Cardiac ventricle fibroblast (primary cell): ENCODE measurements around a stretch of chr2.

GRCh38 chr2:118902702-118903186, 39.2 kb upstream of the MARCO start:
- RAMPAGE, long total RNA = no peak

- RAMPAGE, long total RNA = no peak
These were observed 60.4 kb downstream of the C2orf76 start for GRCh38 chr2:119305830-119307050.

- RAMPAGE, long total RNA = no peak
These were observed 35.8 kb downstream of the SCTR start for GRCh38 chr2:119488263-119489139.

- RAMPAGE, long total RNA = no peak
These were observed 34.7 kb downstream of the SCTR start for GRCh38 chr2:119489533-119490062.

GRCh38 chr2:119491955-119492681, 32.2 kb downstream of the SCTR start:
- RAMPAGE, long total RNA = no peak

GRCh38 chr2:119544725-119545572, 700 bp downstream of the CFAP221 start:
- RAMPAGE, long total RNA = no peak

GRCh38 chr2:119695076-119695485, 16.1 kb downstream of the TMEM177 start:
- RAMPAGE, long total RNA = no peak

DNA sequence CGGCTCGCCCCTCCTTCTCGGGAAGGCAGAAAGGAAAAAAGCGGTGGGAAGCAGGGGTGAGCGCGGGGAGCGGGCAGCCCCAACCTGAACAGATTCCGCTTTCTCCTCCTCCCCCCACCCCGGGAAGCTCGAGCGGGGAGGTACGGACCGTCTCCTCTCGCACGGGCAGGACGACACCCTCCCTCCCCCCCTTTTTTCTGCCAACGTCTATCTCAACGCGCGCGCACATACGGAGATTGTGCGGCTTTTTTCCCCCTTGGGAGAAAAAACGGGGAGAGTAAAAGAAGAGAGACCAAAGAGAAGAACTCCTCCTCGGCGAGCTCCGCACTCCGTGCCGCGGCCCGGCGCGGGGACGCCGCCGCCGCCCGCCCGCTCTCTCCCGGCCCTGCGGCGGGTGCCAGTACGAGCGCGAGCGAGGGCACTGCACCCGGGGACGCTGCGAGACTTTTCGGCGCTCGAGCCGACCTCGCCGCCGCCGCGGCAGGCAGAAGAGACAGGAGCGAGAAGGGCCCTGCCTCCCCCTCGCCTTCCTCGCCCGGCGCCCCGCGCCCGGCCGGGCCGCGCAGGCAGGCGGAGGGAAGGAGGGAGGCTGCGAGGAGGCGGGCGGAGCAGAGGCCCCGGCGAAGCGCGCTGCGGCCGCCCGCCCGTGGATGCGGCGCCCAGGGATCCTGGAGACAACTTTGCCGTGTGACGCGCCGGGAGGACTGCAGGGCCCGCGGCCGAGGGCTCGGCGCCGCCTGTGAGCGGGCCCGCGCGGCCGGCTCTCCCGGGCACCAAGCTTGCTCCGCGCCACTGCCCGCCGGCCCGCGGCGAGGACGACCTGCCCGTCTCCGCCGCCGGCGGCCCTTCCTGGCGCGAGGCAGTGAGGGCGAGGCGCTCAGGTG, 934 bp upstream of the INHBB start:
- RAMPAGE, long total RNA = no peak

- RAMPAGE, long total RNA = no peak
These were observed 3.0 kb downstream of the INHBB start for GRCh38 chr2:120348966-120349337.

DNA sequence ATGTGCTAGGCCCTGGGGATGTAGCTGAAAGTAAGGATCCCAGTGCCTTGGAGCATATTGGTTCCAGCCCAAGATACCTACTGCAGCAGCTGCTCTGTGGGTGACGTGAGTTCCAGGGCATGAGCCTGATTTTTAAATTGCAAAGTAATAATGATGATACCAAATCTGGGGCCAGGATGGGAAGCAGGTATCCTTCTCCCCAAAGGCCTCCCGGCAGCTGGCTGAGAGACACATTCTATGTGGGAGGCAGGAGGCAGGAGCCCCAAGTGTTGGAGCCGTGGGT, 52.2 kb downstream of the INHBB start:
- RAMPAGE, long total RNA = no peak

GRCh38 chr2:120552396-120553283, 183.0 kb upstream of the GLI2 start:
- RAMPAGE, long total RNA = no peak

DNA sequence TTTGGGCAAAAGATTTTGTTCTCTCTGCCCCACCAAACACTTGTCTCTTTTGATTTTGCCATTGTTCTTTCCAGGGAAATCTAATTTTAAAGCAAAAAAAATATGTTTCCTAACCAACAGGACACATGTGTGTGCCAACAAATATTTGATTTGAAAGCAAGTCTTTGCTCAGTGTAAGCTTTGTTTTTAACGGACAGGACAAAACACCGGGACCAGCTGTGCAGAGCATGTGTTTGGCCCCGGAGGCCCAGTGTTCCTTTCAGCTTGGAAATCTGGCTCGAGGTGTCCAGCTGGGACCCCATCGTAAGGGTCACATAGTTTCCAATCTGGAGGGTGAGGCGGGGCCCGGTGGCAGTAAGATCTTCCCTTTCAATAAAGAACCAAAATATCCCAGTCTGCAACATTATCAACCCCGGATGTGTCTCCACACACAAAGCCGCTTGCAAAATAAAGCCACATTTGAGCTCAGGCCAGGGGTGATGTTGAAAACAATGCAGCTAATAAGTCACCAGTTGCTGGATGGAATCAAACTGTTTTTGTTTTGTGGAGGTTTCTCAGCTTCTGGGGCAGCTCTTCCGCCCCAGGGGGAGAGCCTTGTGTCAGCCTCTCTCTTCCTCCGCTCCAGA, 138.7 kb upstream of the GLI2 start:
- RAMPAGE, long total RNA = no peak

GRCh38 chr2:120932578-120933081, 197.0 kb downstream of the GLI2 start:
- RAMPAGE, long total RNA = no peak

DNA sequence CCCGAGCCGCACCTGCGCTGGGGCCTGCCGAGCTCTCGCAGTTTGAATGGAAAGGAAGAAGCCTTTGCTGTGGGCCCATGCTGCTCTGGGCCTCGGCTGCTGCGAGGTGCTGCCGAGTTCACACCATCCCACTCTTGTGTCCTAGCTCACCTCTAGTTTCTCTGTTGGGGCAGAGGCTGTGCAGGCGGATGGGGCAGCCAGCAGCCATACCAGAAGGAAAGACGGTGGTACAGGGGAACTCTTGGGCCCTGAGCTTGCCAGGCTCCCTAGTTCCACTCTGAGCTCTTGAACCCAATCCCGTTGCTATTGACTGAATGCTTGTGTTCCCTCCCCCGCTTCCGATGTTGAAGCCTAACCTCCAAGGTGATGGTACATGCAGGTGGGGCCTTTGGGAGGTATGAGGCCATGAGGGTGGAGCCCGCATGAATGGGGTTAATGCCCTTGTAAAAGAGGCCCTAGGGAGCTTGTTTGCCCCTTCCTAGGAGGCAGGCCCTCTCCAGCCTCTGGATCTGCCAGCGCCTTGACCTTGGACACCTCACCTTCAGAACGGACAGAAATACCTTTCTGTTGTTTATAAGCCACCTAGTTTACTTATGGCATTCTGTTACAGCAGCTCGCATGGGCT, 71.8 kb downstream of the TFCP2L1 start:
- RAMPAGE, long total RNA = no peak

- RAMPAGE, long total RNA = no peak
These were observed 28.1 kb downstream of the TFCP2L1 start for GRCh38 chr2:121256711-121257460.

DNA sequence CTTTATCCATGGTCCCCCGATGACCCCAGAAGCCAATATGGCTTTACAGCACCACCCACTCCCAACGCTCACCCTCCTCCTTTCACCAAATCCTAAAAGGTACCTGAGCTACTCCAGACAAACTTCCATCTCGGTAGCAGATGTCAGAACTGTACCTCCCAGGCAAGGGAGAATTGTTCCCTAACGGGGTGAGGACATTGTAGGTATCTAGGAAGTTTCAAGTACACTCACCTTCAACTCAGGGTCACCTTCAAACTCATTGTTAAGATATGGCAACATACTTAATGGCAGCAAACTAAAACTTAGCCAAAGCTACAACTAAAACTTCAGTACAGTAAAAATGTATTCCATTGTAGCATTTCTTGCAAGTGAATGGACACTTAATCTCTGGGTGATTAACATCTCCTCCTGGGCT, 1.5 kb downstream of the TFCP2L1 start:
- RAMPAGE, long total RNA = no peak

- RAMPAGE, long total RNA = no peak
These were observed 134.3 kb upstream of the TFCP2L1 start for GRCh38 chr2:121419334-121419707.

DNA sequence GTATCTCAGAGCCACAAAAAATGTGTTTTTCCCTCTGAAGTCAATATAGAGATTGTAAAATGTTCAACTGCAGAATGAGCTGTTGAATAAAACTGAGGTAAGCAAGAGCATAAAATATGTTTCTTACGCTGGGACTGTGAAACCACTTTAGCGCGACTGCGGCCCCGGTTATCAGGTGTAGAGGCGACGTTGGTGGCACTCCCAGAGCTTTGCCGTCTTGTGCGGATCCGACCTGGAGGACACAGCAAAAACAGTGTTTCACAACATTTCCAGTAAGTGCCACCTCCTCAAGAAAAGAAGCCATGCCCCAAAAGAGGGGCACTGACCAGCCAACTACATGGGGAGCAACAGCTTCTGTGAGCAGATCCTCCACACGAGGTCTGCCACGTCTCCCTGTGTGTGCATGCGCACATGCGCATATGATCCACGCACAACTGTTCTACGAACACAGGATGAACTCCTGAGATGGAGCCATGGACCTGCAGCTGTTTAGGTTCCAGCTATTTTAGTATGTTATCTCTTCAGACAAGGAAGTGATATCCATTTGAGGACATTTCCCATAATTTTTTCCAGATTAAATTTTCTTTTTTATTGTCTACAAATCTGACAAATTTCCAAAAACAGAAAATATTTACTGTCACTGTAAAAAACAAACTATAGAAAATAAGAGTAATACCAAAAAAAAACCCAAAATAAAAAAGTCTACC, 145.1 kb upstream of the TFCP2L1 start:
- RAMPAGE, long total RNA = no peak

DNA sequence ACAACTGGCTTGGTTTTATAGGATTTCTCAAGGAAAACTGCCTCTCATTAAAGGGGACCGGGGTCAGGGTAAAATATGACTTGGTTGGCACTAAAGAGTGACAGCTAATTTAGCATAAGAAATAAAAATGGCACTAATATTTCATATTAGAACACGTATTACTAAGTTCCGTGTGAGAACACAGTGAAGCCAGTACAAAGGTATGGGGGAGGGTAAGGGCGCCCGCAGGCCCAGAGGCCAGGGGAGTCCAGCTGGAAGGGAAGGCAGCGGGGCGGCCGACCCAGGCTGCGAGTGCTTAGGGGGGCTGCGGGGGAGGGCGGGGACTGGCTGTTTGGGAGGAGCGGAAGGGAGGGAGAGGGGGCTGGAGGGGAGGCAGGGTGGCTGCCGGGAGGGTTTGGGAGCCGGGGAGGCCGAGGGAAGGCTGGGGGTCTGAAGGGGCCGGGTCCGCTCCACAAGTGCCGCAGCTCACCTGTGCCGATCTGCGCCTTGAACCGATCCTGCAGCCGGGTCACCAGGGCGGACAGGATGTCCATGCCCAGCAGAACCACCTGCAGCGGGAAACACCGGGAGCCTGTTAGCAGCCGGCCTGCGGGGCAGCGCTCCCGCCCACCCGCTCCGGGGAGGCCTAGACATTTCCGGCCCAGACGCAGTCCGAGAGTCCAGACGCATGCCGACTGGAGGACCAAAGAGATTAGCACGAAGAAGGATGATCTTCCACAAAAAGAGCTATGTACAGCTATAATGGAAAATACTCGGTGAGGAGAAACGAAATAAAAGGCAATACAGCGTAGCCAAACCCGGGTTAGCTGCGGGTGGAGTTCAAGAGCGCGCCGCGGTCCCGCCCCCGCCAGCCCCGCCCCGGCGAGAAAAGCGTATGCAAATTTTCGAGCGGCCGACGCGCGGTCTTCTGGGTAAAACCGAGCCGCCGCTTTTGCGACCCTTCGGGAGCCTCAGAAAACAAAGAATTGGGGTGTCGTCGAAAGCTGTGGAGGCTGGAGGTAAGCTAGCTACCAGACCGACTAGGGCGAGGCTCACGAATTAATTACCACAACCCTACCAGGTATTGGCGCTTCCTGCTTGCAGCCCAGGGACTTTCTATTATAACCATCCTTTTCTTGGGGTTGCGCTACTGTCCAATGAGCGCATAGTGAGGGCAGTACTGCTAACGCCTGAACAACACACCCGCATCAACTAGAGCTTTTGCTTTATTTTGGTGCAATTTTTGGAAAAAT, 119.1 kb downstream of the CLASP1 start:
- RAMPAGE, long total RNA = no peak

DNA sequence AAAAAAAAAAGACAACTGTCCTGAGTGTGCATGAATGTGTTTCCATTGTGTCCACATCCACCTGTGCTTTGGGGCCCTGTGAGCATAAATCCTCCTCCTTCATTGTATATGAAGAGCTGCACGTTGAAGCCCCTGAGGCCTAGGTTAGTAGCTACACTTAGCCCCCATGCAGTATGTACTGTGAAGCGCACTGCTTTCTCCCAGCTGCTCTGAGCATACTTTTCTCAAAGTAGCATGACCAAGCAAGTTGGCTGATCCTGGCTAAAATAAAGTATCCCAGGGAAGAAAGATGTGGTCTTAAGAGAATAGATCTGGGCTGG, 62.7 kb downstream of the CLASP1 start:
- RAMPAGE, long total RNA = no peak